Thoracic aorta (tissue), 1 donor: ENCODE data around the gene ATP9B.

DNA sequence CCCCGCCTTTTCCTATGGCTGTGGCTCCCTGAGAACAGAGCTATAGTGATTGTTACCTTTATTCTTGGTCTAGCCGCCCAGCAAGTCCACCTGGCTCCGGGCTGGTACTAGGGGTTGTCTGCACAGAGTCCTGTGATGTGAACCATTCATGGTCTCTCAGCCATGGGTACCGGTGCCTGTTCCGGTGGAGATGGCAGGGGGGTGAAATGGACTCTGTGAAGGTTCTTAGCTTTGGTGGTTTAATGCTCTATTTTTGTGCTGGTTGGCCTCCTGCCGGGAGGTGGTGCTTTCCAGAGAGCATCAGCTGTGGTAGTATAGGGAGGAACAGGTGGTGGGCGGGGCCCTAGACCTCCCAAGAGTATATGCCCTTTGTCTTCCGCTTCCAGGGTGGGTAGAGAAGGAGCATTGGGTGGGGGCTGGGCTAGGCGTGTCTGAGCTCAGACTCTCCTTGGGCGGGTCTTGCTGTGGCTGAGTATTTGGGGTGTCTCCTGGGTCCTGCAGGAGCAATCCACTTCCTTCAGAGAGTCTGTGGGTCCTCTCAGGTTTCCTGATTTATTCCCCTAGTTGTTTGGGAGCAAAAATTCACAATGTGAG is 143.3 kb downstream of the ZNF236 start:
- RAMPAGE, long total RNA, result no peak

GRCh38 chr18:77025098-77025744 is 107.4 kb downstream of the MBP start:
- RAMPAGE, long total RNA, result no peak

- RAMPAGE, long total RNA, result no peak
These were observed 28.5 kb downstream of the MBP start for GRCh38 chr18:77103978-77104632.

DNA sequence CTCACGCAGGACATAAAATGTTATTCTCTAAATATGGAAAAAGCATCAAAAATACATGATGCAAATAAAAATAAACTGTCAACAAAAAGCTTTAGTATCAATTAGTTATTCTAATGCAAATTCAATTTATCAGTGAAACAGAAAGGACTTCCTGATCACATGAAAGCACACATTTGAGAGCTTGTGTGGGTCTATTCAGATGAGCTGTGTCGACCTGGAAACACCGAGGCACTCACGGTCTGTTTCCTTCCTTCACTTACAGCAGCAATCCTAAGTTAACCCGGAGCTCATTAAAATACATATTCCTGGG is 9.3 kb downstream of the MBP start:
- RAMPAGE, long total RNA, result no peak

- RAMPAGE, long total RNA, result no peak
These were observed 72.9 kb downstream of the GALR1 start for GRCh38 chr18:77322445-77322980.

- RAMPAGE, long total RNA, result no peak
These were observed 117.2 kb downstream of the GALR1 start for GRCh38 chr18:77366795-77367338.

DNA sequence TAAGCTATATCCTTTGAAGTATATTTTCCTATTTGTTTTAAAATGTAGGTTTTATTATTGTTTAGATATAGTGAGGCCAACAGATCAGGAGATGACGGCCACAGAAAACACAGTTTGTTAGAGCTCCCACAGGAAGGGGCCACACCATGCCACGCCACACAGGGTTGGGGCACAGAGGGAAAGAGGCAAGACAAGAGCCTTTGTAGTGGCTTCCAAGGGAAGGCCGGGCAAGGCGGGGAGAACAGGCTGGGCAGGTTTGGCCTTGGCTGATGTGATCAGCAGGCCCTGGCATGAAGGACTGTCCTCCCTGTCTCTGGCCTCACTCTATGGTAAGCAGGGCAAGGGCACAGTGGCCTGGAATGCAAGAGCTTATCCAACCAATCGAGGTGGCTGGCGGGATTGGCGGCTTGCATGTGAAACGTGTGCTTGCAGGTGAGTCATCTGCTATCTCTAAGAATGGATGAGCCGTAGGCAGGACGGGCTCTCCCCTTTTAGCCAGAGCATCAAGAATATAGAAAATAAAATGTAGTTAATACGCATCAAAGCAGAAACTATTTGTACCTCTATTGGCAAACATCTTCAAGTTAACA is 6.4 kb upstream of the ATP9B start:
- RAMPAGE, long total RNA, result no peak

DNA sequence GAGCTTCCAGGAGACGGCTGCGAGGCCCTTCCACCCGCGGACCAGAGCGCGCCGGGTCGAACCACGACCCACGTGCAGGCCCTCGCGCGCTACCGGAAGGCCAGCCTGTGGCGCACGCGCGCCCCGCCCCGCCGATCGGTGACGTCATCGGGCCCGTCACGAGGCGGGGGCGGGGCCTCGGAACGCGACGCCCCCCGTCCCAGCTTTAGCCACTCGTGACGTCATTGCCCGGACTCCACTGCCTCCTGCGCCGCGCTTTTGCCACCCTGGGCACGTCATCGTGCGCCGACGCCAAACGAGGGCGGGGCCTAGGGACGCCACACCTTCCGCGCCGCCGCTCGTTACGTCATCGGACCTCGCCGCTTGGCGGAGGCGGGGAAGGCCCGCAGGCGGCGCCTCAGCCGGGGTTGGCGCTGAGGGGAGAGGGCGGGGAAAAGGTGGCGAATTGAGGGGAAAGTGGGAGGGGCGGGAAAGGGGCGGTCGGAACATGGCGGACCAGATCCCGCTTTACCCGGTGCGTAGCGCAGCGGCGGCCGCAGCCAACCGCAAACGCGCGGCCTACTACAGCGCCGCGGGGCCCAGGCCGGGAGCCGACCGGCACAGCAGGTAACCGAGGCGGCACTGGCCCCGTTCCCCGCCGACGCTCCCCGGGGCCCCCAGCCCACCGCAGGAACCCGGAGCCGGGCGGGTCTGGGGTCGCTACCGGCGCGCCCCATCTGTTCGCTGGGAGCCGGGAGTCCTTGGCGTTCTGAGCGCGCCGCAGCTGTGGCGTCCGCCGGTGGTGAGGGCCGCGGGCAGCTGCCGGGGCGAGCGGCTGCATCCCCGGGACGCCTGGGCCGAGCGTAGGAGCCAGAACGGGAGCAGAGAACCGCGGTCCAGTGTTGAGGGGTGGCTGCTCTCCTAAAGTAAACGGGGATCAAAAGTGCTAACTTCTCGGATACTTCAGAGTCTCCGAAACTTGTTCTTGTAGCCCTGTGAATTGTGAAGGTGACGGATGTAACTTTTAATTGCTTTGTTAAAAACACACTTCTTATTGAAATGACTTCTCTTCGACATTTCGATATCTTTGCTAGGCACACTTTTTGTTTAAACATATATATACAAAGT is at the start of gene ATP9B:
Gene ATP9B, plus strand, starts transcription at position 471 of the 1,107 bp plus-strand sequence.
- RAMPAGE, long total RNA, result start-site peak on the plus strand centred at position 474 of the sequence, 34 bp wide, 116 reads

DNA sequence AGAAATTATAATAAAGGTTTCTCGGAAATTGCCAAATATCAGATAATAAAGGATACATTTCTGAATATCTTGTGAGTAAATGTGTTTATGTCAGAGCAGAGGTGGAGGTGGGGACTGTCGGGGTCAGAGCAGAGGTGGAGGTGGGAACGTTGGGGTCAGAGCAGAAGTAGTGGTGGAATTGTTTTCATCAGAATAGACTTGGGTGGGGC is 131.3 kb downstream of the ATP9B start:
- RAMPAGE, long total RNA, result no peak

DNA sequence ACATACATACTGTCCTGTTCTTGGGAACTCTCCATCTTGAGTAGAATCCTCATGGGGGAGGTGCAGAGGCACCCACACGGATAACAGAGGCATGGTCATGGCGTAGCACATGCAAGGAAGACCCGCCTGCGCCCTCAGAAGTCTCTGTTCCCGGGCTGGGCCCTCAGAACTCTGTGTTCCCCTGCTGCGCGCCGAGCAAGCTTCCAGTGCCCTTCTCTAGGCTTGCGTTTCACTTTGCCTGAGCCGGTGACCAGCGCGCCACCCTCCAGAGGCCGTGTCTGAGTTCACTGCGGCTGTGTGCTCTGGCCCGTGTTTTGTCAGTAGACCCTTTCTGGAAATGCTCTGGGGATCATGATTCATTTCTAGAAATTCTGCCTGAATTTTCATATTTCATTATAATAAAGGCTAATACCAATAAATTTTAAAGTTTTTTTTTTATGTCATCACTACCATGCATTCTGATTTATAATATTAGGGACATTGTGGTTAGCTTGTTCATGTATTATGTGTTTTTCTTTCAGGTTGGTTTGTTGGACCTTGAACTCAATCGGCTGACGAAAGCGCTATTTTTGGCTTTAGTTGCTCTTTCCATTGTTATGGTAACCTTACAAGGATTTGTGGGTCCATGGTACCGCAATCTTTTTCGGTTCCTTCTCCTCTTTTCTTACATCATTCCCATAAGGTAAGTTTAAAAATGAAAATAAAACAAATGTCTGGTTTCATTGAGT is 142.7 kb upstream of the NFATC1 start:
- RAMPAGE, long total RNA, result no peak

GRCh38 chr18:79363078-79363585 is 32.6 kb upstream of the NFATC1 start:
- RAMPAGE, long total RNA, result no peak

- RAMPAGE, long total RNA, result no peak
These were observed 13.0 kb upstream of the NFATC1 start for GRCh38 chr18:79382856-79383059.

DNA sequence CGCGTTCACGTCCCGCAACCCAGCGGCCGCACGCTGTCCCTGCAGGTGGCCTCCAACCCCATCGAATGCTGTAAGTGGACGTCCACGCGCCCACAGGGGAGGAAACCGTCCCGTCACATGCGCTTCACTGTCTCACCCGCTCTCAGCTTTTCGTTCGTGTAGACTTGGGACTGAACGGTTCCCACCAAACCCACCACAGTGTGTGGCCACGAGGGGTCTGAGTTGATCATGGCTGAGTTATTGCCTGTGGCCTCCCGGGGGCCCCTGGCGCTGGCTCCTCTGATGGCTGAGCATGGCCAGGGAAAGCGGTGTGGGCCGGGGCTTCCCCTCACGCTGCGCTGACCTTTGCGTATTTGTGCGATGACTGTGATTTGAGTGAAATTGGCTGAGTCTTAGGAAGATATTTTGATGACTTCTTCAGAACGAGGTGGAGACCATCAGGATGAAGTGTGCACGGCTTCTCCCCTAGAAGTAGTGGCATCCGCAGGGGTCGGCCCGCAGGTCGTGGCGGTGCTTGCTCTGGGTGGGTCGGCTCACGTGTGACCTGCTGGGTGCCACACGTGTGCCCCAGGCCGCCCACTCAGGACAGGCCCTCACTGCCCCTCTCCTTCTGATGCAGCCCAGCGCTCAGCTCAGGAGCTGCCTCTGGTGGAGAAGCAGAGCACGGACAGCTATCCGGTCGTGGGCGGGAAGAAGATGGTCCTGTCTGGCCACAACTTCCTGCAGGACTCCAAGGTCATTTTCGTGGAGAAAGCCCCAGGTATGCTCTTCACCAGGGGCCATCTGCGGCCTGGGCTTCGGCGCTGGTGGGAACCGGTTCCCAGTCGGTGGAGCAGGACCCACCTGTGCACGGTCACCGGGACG is 55.6 kb downstream of the NFATC1 start:
- RAMPAGE, long total RNA, result no peak

DNA sequence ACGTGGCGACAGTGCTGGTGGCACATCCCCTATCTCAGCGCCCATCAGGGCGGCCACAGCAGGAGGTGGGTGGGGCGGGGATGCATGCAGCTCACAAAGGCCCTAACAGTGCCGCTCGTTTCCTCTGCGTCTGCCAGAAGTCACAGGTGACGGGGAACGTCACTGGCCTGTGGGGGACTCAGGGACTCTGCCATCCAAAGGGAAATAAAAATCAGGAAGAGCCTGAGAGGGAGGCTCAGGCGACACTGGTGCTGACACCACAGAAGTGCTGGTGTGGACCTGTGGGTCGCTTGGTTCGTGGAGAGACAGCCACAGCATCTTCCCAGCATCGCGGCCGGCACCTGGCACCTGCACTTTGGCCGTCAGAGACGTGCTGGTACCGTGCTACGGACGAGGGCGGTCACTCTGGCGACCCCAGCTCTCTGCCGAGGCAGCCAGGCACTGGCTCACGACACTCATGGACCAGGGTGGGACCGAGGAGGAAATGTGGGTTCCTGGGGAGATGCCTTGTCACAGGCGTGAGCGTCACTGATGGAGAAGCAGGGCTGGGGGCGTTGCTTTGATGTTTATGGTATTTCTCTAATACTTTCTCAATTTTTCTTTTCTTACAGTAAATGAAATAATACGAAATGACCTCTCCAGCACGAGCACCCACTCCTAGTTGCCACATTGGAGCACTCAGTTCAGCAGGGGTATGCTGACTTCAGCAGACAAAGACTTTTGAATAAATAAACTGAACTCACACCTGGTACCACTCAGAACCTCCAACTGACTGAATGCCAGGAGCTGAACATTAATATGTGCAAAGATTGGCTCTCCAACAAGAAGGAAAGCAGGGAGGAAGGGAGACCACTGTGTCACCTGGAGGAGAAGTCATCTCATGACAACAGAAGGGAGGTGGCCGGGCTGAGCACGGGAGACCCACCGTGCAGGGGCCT is 131.5 kb downstream of the NFATC1 start:
- RAMPAGE, long total RNA, result no peak

- RAMPAGE, long total RNA, result no peak
These were observed 102.7 kb upstream of the CTDP1 start for GRCh38 chr18:79576838-79577312.

GRCh38 chr18:79616646-79617649 is 62.7 kb upstream of the CTDP1 start:
- RAMPAGE, long total RNA, result no peak

DNA sequence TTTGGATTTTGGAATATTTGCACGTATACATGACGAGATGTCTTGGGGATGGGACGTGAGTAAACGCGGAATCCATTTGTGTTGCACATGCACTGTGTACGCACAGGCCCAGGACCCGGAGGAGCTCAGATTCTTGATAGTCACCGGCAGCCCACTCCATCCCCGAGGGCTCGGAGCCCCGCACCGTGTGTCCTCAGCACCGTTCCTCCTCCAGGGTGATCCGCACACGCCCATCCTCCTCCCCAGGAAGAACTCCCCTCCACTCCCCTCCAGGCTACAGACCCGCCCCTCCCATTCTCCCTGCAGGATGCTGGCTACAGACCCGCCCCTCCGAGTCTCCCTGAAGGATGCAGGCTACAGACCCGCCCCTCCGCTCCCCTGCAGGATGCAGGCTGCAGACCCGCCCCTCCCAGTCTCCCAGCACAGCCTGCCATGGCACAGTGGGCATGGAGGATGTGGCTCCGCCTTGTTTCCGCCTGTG is 14.0 kb downstream of the CTDP1 start:
- RAMPAGE, long total RNA, result no peak

GRCh38 chr18:79856598-79856945 is 58.8 kb downstream of the KCNG2 start:
- RAMPAGE, long total RNA, result no peak

- RAMPAGE, long total RNA, result no peak
These were observed 14.7 kb downstream of the SLC66A2 start for GRCh38 chr18:79936484-79937485.

- RAMPAGE, long total RNA, result no peak
These were observed 5.9 kb downstream of the HSBP1L1 start for GRCh38 chr18:79970165-79970825.